Measurements from ENCODE around the genes BRD7 and CYLD.

DNA sequence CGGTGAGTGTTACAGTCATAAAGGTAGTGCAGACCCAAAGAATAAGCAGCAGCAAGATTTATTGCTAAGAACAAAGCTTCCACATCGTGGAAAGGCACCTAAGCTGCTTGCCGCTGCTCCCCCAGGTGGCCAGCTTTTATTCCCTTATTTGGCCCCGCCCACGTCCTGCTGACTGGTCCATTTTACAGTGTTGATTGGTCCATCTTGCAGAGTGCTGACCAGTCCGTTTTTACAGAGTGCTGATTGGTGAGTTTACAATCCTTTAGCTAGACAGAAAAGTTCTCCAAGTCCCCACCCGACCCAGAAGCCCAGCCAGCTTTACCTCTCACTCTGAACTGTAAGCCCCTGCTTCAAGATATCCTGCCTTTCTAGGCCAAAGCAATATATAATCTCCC lies 227.7 kb downstream of the ABCC12 start:
- PRO-cap, result no peak

DNA sequence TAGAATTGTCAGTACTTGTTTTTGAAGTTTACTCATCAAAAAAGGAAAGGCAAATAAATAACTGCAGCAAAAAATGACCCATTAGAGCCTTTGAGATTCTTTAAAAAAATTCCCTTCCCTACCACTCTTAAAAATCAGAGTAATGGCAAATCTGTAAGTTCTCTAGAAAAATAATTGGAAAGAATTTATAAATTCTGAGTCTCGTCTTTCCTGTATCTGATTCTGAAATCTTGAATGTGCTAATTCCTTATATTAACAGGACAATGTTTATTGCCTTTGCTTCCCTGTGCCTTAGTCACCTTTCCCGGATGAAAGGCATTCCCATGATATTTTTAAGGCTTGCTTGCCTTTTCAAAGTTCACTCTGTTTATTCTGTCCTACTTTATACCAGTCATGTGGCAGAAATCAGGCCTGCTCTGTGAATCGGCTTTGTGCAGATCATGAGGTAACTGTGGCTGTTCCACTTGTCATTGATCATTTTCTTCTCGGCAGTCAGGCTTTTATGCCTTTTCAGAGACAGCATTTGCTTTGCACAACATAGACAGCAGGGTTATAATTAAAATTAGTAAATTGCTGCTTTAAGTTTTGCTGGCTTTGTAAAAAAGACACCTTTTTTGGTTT lies 28.7 kb upstream of the ABCC11 start:
- PRO-cap, result no peak

- PRO-cap, result no peak
Observed at GRCh38 chr16:48405806-48406405, 20.7 kb upstream of the SIAH1 start.

DNA sequence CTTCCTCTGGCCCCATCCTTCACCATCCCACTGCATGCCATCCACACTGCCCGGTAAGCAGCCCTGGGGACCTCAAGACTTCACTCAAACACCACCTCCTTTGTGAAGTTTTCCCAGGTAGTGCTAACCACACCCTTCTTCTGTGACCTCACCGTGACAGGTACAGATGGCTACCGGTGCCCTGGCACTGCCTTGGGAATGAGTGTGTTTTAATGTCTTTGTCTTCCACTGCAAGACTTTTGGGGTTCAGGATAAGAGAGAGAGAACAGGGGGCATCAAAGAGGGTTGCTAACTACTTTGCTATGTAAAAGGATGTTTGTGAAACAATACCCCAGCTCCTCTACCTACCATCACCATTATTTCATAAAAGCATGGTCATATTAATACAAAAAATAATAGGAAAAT lies 63.1 kb upstream of the SIAH1 start:
- PRO-cap, result no peak

- PRO-cap, result unidirectional peak, minus-strand start at chr16:48542157
Observed at GRCh38 chr16:48542092-48542413, 67.9 kb downstream of the N4BP1 start.

GRCh38 chr16:49452003-49452466 lies 78.4 kb downstream of the C16orf78 start:
- PRO-cap, result no peak

- PRO-cap, result no peak
Observed at GRCh38 chr16:49485719-49486089, 112.1 kb downstream of the C16orf78 start.

GRCh38 chr16:49491520-49492205 lies 118.1 kb downstream of the C16orf78 start:
- PRO-cap, result no peak

DNA sequence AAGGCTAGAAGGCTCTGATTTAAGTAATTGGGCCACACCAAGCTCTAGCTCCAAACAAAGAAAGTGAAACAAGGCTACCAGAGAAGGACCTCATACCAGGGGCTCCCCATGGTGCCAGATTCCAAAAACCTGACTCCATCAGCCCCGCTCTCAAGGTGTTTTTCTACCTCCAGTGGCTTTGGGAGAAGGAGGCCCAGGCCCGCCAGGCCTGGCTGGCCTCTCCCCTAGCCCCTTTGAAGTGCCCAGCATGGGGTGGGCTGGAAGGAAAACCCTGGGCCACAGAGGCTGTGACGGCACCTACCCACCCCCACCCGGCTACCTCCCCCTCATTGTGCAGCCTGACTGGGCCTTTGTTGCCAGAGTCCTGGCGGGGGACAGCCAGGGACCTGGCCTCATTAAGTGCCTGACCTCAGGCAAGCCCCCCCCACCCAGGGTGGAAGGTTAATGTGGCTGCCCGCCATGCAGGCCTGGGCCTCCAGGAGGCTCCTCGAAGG lies 159.5 kb downstream of the ZNF423 start:
- PRO-cap, result no peak

DNA sequence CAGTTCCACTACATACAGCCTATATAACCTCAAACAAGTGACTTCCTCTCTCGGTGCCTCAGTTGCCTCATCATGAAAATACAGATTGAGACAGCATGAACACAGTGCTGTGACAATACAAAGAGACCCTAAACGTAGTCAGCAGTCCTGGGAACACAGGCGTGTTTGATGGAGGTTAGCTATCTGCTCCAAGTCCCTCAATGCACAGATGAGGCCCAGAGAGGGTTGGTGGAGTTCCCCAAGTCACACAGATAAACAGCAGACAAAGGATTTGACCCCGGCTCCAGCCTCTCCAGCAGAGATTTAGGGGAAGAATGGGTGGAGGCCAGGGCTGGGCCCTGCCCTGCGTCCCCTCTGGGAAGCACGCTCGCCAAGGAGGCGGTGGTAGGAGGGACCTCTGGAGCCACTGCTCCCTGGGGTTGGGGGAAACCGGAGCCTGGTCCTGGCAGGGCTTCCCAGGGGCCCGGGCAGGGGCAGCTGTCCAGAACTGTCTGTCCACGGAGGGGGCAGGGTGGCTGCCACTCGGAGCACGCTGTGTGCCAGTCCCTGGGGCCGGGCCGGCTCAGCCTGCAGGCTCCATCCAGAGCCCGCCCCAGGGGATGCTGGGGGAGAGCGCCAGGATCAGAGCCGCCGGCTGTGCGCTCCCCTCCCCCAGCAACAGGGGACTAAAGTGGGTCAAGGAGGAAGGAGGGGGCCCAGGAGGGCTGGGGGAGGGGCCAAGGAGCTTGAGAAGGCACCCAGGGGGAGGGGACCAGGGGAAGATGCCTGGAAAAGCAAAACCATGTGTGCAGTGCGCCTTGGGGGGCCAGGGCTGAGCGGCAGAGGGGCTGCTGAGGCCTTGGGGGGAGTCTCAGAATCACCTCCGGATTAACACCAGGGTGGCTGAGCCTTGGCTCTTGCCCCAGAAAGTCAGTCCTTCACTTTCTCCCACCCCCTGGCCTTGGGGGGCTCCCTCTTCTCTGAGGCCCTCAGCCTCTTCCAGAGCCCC lies 21.4 kb downstream of the ZNF423 start:
- PRO-cap, result no peak

DNA sequence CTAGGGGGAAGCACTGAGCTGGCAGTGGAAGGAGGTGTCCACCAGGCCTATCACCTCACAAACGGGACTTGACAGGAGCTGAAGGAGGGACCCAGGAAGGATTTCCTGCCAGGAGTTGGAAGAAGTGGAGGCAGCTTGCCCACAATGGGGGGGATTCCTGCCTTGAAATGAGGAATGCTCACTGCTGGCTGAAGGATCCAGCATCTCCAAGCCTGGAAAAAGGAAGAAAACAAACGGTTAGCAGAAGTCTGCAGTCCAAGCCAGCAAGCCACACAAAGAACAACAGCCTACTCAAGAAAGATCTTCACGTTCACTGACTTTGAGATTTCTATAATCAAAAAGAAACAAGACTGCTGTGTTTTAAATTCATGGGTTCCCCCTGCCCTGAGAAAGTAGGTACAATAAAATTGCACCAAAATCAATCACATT lies 67.0 kb upstream of the CNEP1R1 start:
- PRO-cap, result no peak

DNA sequence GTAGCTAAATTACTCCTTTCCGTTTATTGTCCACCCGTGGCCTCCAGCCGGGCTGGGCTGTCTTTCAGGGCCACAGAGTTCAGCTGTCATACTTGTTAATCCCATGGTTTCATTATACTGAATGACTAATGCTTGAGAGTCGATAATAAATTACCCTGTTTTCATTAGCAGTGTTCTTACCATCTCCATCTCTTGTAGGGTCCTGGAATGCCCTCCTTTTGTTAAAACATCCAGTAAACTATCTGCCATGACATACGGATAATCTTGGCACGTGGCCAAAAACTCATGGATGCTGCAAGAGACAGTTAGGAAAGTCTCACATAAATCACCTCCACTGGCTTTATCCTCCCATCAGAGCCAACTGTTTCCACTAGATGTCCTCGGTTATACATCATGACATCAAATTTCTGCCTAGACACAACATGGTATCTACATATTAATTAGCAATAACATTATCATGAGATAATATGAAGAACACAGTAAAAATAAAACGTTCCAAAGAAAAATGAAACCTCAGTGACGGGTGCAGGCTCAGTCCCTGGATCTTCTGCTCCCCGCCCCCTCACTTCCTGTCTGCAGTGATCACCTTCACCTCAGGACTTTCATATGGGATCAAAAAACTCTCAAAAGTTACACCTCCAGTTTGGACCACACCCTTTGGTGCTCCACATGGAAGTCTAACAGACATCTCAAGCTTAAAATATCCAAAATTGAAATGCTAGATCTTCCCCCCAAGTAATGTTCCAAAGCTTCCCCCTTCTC lies 45.2 kb downstream of the BRD7 start:
- PRO-cap, result no peak

DNA sequence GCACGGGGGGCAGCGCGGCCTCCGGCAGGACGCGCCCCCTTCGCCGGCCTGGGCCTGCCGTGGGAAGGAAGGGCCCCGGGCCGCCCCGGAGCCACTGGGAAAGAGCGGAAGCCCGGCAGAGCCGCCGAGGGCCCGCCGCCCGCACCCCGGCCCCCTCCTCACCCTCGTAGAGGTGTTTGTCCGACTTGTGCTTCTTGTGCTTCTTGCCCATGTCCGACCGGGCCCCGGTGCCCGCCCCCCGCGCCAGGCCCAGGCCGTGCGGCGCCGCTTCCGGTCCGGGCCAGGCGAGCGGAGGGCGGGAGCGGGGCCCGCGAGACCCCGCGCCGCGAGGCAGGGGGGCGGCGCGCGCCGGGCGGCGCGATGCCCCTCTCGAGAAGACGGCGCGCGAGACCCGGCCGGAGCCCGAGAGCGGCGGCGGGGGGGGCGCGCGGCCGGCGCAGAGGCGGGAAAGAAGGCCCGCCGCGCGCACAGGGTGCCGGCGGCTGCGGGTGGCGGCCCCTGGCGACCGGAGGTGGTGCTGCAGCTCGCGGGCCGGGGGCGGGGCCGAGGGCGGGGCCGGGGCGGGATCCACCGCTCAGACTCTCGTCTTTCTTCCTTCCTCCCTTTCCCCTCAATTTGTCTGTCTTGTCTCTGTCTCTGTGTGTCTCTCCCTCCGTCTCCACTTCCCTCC lies at the start of gene BRD7:
TSS of gene BRD7 (minus strand) at position 425 of the 670 bp plus-strand sequence.
- PRO-cap, result bidirectional peak, plus-strand start at position 613 of the sequence, minus-strand start at position 484 of the sequence

DNA sequence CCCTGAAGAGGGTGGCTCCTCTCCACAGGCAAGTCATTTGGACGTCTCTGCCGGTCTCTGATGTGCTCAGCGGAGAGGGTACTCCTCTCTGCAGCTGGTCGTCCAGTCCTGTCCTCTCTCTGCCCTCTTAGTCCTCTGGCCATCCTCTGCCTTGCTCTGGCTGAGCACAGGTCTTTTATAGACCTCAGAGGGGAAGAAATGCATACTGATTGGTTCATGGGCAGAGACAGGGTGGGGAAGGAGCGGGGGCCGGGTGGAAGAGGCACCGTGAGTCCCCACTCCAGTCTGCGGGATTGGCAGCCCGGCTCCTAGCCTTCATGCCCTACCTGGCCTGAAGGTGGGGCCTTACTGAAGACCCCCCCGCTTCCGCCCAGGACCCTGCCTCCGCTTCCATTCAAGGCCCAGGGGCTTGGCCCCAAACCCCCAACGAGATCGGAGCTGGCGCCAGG lies 69.9 kb upstream of the NKD1 start:
- PRO-cap, result no peak

DNA sequence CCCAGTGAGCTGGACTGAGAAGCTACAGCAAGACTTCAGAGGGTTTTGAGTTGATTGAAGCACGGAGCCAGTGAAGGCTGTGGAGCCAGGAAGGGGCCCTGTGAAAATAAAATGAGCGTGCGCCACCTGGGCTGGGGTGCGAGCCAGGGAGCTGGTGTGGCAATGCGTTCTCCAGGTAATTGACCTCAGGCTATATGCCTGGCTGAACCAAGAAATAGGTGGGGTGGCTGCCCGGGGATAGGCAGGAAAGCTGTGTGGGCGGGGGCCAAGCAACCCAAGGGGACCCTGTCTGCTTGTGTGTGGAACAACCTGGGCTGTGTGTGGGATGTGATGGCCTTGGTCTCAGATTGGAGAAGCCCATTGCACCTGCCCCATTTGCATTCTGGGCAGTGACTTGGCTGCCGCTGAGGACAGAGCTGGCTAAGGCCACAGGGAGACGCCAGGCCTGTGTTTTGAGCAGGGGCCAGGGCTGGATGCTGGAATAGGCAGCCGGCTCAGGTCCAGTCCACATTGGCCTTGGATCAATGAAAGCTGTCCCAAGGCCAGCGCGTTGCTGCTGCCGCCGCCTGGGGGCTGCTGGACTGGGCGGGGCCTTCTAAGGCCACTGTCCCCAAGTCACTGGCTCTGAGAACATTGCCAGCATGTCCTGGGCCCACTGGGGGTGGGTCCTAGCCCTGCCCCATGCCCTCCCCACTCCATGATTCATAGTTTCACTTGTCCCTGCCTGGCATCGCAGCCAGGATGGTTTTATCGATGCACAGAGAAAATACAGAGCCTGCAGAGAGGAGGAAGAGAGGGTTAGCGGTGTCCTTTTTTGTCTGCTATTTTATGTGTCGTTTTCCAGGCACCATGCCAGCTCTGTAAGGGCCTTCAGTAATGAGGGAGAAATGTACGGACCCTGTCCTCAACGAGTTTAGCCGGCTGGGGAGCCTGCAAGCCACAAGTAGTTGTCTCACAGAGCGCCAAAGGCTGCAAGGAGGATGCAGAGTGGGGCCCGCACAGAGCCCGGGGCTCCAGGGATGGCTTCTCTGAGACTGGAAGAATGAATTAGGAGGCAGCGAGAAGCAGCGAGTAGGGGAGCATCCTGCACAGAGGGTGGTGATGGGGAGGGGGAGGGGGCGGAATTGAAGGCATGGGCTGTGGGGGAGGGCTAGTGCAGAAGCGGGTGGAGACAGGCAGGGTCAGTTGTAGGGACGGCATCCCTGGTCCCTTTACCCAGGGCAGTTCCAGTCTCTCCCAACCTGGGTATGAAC lies 43.9 kb downstream of the NKD1 start:
- PRO-cap, result no peak

- PRO-cap, result no peak
Observed at GRCh38 chr16:50699678-50700163, 6.3 kb downstream of the NOD2 start.

- PRO-cap, result bidirectional peak, plus-strand start at chr16:50742156, minus-strand start at chr16:50741697
Observed at GRCh38 chr16:50741987-50742266, at the start of gene CYLD. Gene CYLD (plus strand): TSS chr16:50742086.

DNA sequence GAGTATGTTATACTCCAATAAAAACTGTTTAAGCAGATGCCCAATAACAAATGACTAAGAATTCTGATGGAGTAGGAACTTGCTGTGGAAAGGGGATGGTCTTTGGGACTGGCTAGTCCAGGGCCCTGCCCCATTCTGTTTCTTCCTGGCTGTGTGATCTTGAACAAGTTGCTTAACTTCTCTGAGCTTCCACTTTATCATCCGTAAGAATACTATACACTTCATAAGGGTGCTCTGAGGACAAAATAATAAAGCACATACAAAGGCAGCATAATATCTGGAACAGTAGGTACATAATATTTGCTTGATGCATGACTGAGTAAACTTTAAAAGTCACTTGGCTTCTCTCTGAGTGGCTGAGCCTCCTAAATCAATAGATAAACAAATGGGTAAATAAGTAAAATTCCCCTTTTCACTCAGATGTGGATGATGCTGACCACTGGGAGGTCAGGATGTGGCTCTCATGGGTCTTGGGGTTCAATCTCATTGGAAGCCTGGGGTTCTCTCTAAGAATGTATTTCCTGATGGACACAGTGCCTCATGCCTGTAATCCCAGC lies 98.6 kb downstream of the SALL1 start:
- PRO-cap, result no peak

GRCh38 chr16:51058405-51058914 lies 92.6 kb downstream of the SALL1 start:
- PRO-cap, result no peak

DNA sequence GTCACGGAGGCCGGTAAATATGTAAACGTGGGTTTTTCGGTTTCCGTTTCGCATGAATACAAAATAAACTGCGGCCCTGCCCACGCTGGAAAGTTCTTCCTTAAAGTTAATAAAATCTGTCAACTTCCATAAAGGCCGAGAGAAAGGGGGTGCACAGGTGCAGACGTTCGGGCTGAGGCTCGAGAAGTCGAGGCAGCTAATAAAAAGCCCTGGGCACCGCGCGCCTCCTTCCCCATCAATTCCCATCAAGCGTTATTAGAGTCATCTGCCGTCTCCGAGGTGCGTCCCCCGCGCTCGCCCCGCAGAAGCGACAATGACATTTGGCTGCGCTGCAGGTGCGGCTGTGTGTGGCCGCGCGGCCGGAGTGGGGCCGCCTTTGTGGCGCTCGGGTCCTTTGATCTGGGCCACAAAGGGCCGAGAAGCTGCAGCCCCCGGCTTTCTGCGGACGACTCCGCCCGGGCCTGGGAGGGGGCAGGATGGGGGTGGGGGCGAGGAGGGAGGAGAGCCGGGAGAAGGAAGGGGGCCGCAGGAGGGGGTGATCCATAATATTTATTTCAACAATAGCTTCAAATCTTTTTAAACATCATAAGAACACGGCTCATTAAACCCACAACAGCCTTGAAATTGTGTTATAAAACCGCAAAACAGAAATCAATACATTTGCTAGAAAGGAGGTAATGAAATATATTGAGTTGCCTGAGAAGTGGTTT lies 37.3 kb downstream of the SALL1 start:
- PRO-cap, result no peak

All from pulmonary lymph node (tissue), 1 donor.